ENCODE results near the genes PTPRM and MTCL1.

GRCh38 chr18:7566940-7567645 is at the start of gene PTPRM:
Gene PTPRM, plus strand, starts transcription at chr18:7567316.
- RRBS, 2 experiments: under 1 to 1% methylated on average over 46 to 53 of the region's 101 CpGs

DNA sequence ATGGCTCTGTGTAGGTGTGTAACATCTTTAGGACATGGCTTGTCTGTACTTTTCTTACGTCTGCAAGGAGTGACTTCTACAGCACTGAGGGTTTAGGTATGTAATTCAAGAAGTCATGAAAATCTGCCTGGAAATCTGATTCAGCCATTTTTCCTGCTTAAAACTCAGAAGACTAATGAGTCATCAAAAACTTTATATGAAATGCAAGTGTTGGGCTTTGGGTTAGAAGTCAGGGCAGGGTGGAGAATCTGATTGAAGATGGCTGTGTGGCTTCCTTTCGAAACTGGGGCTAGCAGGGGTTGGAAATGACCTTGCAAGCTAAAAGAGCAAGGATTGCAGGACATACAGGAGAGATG is 8.6 kb downstream of the PTPRM start:
- RRBS, 2 experiments: no CpG with 5 or more reads among the region's 2 CpGs

DNA sequence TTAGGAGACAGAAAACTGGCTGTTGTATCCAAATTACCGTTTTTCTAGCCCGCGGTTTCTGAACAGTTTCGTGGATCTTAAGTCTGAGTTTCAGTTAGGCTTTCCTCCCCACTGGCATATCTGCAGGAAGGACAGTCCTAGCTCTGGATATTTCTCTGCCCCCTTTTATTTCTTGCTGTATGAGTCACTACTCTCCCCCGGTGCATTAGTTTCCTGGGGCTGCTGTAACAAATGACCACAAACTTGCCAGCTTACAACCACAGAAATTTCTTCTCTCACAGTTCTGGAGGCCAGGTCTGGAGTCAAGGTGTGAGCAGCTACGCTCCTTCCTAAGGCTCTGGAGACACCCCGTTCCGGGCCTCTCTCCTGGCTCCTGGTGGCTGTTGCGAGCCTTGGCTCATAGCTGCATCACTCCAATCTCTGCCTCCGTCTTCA is 34.0 kb downstream of the PTPRM start:
- RRBS, 2 experiments: no CpG with 5 or more reads among the region's 10 CpGs

- RRBS, 2 experiments: no CpG with 5 or more reads among the region's 6 CpGs
These were observed 251.9 kb downstream of the PTPRM start for GRCh38 chr18:7818905-7819593.

DNA sequence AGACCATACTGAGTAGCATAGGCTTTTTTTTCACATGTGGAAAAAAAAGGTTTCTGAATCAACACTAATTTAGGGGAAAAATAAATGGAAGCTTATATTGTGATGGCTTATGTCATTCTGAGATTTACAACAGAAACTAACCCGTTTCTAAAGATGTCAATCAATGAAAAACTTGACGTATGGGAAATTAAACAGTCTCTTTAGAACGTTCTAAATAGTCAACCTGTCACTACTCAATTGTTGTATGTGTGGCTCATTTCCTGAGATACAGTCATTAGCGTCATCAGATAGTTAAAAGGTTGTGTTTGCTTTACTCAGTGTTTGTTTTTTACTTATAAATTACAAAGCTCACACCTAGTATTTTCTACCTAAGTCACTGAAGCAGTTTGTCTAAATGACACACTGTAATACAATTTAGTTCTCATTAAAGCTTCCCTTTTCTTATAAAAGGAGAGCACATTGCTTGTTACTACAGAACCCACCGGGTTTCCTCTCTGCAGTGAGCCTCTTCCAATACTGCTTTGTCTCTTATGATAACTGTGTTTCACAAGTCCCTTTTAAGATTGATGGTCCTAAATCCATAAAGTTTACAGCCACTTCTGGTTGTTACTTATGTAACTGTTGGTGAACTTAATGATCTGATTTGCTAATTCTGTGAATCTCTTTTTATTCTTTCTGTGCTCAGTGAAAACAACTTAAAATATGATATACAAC is 311.8 kb downstream of the PTPRM start:
- RRBS, 2 experiments: no CpG with 5 or more reads among the region's 5 CpGs

- RRBS, 2 experiments: no CpG with 5 or more reads among the region's 4 CpGs
These were observed 335.2 kb downstream of the PTPRM start for GRCh38 chr18:7902176-7902759.

- RRBS, 2 experiments: no CpG with 5 or more reads among the region's 13 CpGs
These were observed 470.0 kb upstream of the RAB12 start for GRCh38 chr18:8139013-8139796.

DNA sequence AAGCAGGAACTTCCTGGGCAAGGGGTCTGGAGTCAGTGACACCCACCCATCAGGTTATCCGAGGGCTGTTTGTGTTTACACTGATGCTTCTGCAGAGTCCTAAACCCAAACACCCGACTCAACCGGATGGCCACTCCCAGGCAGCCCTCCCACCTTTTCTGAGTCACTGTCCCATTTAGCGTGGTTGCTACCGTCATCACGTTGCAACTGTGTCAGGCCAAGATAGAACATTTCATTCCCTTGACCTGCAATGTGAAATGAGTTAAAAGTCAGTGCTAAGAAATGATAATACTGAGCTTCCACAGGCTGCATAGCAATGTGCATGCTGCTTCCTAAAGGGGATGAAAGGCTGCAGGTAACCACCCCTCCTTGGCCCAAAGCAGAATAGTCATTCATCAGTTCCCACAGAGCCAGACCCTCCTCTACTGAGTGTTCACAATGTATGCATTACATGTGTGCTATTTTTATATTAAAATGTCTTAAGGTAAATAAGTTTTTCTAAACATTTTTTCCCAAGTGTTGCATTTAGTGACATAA is 468.0 kb upstream of the RAB12 start:
- RRBS, 2 experiments: no CpG with 5 or more reads among the region's 6 CpGs

- RRBS, 2 experiments: 1% methylated on average over 74 of the region's 138 CpGs
These were observed at the start of gene MTCL1 for GRCh38 chr18:8704909-8705852. Gene MTCL1, plus strand, starts transcription at chr18:8705556.

GRCh38 chr18:8709379-8710119 is 4.2 kb downstream of the MTCL1 start:
- RRBS, 2 experiments: no CpG with 5 or more reads among the region's 15 CpGs

DNA sequence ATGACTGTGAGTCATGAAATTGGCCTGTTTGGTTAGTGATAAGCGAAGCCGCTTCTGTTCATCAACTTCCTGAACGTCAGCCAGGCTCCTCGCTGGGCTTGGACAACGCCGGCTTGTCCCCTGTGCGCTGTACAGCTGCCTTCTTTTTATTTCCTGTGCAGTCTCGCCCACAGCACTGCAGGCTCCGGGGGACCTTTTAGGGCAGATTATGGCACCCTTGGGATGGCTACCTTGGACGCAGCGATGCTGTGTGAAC is 25.1 kb downstream of the MTCL1 start:
- RRBS, 2 experiments: 3 to 5% methylated on average over 4 of the region's 11 CpGs

GRCh38 chr18:8747445-8747778 is 42.1 kb downstream of the MTCL1 start:
- RRBS, 2 experiments: no CpG with 5 or more reads among the region's 4 CpGs

- RRBS, 2 experiments: no CpG with 5 or more reads among the region's 11 CpGs
These were observed 95.8 kb downstream of the MTCL1 start for GRCh38 chr18:8801060-8801699.

DNA sequence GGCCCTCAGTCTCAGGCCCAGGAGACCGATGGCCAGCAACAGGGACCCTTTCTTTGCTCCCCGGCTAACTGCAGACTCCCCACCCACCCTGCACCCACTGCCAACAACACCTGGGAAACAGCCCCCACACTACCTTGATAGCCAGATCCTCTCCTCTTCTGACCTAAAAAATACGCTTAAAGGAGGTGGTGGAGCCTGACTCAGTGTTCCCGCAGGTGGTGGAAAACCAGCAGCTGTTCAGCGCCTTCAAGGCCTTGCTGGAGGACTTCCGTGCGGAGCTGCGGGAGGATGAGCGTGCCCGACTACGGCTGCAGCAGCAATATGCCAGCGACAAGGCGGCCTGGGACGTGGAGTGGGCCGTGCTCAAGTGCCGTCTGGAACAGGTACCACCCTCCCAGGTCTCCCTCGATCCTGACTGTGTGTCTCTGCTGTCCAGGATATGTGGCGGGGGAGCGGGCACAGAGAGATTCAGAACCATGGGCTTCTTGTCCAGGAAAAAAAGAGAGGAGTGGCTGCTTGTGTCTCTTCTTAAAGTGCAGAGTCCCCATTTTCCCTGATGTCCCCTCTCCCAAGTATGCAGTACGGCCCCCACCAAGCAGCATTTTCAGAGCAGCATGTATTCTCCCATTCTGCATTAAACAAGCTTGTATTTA is 101.4 kb downstream of the MTCL1 start:
- RRBS, 2 experiments: no CpG with 5 or more reads among the region's 20 CpGs

- RRBS, 2 experiments: no CpG with 5 or more reads among the region's 14 CpGs
These were observed 190.1 kb upstream of the NDUFV2 start for GRCh38 chr18:8912196-8912961.

DNA sequence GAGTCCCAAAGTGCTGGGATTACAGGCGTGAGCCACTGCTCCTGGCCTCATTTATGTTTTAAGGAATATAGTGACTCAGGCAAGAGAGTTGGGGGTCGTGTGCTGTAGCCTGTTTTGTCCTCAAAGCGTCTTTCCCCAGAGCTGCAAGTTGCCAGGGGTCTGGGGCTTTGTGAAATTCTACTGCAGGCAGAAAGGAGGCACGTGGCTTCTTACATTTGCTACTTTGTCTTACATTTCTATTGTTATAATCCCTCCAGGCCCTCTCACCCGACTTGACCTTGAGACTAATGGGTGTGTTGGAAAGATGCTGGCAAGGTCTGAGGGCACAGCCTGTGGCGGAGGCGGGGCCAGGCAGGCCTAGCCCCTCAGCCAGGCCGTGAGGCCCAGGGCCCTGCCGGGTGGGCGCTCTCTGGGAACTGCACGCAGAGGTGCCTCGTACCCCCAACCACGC is 85.8 kb upstream of the NDUFV2 start:
- RRBS, 2 experiments: no CpG with 5 or more reads among the region's 13 CpGs

DNA sequence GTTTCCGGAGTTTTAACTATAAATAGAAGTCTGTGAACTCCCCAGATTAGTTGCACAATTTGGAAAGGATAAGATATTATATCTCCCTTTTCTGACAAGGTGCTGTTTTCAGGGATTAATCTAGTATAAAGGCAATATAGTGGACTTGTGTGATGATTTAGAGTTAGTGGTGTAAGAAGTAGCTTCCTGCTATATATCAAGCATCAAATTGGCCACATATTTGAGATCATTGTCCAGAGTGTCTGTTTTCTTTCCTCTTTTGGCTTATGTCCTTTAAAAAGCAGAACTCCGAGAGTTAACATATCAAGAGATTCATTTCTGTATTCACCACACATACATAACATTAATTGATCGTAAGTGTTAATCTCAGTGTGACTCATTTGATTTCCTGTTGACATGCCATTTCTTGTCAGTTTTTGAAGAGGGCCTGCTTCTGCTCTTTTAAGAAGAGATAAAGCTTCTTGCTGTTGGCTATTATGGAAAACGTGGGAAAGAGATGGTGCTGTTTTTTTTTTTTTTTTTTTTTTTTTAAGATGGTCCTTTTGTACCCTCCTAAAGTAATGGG is 15.9 kb downstream of the NDUFV2 start:
- RRBS, 2 experiments: no CpG with 5 or more reads among the region's 4 CpGs

- RRBS, 2 experiments: no CpG with 5 or more reads among the region's 7 CpGs
These were observed 41.6 kb downstream of the RALBP1 start for GRCh38 chr18:9516735-9517545.

DNA sequence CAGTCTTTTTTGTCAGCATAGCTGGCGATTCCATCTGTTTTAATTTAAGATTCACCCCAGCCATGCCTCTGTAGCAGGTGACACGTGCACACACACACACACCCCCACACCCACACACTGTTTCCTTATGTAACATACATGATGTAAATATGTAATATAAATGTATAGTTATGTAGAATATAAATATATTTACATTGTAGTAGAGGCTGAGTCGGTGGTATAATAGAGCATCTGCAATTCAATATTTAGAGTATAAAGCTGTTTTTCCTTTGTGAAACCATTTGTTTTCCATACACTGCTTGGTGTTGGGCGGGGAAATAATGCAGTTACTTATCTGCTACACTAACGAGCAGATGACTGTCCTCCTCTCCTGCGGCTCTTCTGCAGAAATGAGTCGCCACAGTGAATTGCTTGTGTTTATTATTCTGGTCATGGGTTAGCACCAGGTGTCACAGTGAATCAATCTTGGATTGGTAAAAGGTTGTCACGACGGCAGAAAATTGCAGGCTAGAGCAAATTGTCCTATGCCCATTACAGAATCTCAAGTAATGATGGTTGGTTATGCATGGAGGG is 29.2 kb downstream of the RAB31 start:
- RRBS, 2 experiments: no CpG with 5 or more reads among the region's 9 CpGs

- RRBS, 2 experiments: no CpG with 5 or more reads among the region's 17 CpGs
These were observed 78.7 kb upstream of the TXNDC2 start for GRCh38 chr18:9806891-9807590.

All from LNCaP clone FGC (cell line).